Skin of body (tissue), 2 donors: ENCODE data around the genes TK2, CMTM2, CDH16, CES2, E2F4 and TMEM208.

DNA sequence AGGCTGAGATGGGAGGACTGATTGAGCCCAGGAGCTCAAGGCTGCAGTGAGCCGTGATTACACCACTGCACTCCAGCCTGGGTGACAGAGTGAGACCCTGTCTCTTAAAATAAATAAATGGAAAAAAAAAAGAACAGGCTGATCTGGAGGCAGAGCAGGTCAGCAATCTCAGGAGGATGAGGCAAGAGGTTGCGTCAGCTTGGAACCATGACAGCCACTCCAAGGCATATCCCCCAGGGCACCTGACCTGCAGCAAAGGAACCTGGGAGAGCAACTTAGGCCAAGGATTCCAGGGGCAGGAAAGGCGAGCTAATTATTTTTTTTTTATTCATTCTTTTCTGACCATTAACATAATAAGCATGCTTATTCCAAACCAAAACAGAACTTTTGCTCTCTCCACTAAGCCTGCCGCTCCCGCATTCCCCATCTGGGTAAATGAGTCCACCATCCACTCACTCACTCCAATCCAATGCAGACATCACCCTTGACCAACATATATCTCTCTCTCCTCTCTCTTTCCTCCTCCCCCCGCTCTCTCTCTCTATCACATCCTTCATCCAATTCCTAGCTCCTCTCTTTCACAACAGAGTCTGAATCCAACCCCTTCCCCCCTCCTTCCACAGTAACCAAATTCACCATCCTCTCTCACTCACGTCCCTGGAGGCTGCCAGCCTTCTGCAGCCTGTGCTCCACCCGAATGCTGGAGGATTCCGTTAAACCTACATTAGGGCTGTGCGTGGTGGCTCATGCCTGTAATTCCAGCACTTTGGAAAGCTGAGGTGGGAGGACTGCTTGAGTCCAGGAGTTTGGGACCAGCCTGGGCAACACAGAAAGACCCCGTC, 47.5 kb downstream of the TK2 start:
- RAMPAGE, long total RNA, result no peak

DNA sequence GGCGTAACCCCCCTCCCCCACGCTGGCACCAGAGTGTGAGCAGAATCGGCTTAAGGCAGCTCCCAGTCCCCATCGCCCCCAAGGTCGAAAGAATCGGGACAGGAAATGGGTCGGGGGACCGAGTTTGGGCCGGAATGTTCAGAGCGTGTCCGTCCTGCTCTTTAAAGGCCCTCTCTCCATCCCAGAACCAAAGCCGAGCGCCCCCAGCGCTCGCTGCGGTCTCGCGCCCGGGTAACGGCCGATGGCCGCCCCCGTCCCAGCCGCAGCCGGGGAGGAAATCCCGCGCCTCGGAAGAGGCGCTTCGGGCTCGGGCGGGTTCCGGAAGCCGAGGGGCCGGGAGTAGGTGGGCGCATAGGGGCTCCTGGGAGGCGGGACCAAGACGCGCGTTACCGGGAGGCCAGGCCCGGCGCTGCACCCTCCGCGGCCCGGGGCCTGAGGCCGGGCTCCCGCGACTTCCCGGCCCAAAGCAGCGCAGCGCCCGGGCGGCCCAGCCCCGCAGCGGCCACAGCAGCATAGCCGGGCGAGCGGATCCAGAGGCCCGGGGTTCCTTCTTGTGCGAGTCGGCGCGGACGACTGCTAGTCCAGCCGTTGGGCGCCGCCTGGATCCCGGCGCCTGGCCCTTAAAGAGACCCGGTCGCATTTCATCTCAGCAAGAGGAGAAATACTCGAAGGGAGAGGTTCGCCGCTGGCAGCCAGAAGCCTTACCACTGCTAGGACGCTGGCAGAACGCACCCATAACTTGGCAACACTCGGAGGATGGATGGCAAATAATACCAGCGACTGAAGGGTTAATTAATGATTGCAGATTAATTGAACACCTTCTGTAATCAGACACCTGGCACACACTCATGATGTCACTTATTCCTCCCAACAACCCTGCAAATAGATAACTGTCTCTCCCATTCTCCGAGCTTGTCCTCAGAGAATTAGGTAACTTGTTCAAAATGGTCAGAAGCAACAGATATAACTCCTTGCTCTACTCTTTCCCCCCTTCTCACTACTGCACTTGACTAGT, at the start of gene TK2:
Gene TK2, minus strand, starts transcription at position 575 of the 1,015 bp plus-strand sequence.
- RAMPAGE, long total RNA, result no peak

DNA sequence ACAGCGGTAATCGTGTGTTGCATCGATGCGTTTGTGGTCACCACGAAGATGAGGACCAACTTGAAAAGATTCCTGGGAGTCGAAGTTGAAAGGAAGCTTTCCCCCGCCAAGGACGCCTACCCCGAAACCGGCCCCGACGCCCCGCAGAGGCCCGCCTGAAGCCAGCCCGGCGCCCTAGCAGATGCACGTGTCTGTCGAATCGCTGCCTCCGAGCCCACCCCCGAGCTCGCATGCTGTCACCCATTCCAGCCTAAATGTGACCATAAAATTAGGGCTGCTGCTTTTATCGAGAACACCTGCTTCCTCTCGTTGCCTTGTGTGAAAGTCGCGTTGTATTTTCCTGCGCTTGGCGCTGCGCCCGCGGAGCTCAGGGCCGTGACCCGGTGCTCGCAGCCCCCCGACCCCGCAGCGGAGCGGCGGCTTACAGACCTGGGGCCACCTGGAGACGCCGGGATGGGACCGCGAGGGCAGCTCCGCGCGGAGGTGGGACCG, 374 bp upstream of the CMTM2 start:
- RAMPAGE, long total RNA, result no peak

DNA sequence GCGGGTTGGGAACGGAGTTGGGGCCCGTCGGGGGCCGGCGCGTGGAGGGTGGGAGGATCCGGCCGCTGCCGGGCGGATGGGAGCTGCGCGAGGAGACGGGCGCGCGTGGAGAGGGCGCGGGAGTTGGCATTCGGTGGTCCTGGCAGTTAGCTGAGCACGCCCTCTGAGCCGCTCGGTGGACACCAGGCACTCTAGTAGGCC, at the start of gene CMTM2:
Gene CMTM2, plus strand, starts transcription at position 129 of the 201 bp plus-strand sequence.
- RAMPAGE, long total RNA, result no peak

- RAMPAGE, long total RNA, result no peak
These were observed 1.0 kb upstream of the CMTM3 start for GRCh38 chr16:66603488-66603836.

GRCh38 chr16:66605824-66605971, 1.2 kb downstream of the CMTM3 start:
- RAMPAGE, long total RNA, result no peak

DNA sequence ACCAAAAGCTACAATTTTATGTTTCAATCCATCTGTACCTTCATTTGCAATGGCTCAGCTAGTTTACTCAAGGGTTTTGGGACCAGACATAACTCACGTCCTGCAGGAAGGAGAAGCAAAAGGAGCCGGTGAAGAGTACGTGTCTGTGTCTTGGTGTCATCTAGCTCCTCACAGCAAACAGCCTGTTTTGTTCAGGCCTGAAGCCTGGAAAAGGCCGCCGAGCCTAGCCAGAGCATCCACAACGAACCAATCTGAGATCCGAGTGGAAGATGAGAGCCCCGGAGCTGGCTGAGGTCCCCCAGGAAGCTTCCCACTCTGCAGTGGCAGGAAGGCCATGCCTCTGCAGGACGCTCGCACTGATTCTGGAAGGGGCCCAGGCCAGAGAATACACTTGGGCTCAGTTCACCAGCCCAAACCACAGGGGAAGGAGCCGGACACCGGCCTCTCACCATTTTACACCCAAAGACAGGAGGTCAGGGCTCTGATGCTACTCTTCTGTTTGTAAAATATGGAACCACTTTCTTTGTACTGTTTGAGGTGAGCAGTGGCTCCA, 10.9 kb downstream of the CMTM3 start:
- RAMPAGE, long total RNA, result no peak

- RAMPAGE, long total RNA, result no peak
These were observed 17.3 kb downstream of the CMTM3 start for GRCh38 chr16:66621587-66622380.

GRCh38 chr16:66902822-66903614, 15.7 kb downstream of the CDH16 start:
- RAMPAGE, long total RNA, result no peak

- RAMPAGE, long total RNA, result no peak
These were observed 13.9 kb downstream of the CDH16 start for GRCh38 chr16:66904535-66905496.

DNA sequence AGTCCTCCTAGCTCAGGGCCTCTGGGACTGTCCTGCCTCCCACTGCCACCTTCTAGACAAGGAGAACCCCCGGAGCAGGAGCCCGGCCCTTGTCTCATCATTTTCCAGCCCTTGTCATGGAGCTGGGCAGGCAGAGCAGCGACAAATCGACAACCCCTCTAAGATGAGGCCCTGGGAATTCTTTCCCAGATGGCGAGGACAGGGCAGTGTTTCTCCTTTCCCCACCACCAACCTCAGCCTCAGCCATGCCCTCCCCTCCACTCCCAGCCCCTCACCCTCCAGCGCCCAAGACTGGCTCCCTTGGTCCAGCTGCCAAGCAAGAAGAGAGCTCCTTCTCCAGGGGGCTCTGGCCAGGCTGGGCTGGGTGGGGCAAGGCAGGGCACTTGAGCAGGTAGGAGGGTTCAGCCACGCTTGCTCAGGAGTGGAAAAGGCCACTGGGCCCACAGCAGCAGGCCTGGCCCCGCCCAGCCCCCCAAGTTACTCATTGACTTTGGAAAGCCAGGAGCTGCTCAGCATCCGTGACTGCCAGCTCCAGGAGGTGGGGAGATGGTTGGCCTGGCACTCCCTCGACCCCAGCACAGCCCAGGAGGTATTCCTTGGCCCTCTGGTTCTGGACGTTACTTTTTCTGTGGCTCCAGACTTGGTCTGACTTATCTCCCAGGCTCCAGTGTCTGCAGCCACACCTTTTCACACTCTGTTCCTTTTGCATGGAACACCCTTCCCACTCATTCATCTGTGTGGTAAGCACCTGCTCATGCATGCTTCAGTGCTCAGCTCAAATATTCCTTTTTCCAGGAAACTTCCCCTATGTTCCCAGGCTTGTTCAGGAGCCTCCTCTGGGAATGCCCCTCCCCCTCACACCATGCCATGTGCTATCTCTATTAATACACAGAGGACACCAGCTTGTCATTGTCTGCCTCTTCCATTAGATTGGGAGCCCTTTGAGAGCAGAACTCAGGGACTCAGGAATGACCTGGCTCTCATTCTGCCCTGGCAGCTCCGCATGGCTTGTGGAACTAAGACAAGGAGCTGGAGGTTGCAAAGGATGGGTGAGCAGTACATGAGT, at the start of gene CDH16:
Gene CDH16, minus strand, starts transcription at position 357 of the 1,066 bp plus-strand sequence.
- RAMPAGE, long total RNA, result no peak

DNA sequence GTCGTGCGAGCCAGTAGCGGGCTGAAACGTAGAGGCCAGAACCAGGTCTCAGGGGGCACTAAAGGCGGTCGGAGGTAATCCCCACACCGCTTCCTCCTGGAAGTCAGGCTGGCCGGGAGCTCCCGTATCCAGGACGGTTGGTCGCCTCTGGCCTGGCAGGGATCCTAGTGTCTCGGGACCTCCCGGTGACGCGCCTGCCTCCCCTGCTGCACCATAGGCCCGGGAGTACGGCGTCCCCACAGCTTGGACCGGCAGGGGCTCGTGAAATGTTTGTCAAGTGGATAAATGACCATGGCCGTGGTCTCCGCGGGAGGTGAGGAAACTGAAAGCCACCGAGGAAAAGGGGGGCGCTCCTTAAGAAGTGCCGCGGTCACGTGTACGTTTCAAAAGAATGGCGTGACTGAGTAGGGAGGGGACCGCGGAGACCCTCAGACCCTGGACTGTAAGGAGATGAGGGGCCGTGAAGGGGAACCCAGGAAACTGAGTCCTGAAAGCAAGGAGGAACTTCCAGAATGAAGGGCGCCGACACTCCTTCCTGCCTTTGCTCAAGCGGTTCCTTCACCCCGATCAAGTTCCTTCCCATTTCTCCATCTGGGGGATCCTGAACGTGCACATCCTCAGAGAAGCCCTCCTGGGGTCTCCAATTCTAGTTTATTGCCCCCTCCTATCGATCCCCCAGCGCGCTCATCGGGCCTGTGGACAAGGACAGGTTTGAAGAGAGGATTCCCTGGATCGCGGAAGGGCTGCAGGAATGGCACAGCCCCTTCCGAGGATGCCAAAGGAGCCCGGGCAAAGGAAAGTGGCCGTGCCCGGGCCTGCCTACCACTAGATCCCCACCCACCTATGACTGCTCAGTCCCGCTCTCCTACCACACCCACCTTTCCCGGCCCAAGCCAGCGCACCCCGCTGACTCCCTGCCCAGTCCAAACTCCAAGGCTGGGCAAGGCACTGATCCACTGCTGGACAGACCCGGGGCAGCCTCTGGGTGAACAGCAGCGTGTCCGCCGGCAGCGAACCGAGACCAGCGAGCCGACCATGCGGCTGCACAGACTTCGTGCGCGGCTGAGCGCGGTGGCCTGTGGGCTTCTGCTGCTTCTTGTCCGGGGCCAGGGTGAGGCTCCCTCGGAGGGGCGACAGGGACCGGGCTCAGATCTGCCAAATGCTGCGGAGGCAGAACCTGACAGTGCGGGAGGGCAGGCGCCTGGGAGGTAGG, at the start of gene CES2:
Gene CES2, plus strand, starts transcription at position 916 of the 1,213 bp plus-strand sequence.
- RAMPAGE, long total RNA, result no peak

DNA sequence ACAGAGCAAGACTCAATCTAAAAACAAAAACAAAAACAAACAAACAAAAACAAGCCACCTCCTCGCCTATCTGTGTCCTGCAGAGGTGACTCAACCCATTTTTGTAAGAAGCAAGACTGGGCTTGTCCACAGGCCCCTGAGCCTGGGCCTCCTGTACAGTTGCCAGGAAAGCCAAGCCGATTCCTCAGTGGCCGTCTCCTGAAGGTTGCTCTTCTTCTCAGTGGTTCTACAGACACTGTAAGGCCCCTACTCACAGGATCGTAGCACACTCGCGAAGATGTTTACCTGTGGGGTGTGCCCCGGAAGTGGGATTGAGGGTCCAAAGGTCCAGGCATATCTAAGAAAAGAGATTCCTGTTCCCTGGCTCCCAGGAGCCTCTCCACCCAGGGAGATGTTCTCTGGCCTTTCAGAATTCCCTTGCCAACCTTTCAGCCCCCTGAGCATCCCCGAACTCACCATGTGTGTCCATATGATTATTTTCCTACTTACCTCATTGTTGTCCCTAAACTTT, 7.6 kb upstream of the CES3 start:
- RAMPAGE, long total RNA, result no peak

- RAMPAGE, long total RNA, result no peak
These were observed 5.9 kb downstream of the HSF4 start for GRCh38 chr16:67170159-67171123.

GRCh38 chr16:67191682-67192553, at the start of gene E2F4:
E2F4 (plus strand) TSS chr16:67192155.
- RAMPAGE, long total RNA, result no peak

- RAMPAGE, long total RNA, result no peak
These were observed 824 bp downstream of the E2F4 start for GRCh38 chr16:67192582-67193376.

DNA sequence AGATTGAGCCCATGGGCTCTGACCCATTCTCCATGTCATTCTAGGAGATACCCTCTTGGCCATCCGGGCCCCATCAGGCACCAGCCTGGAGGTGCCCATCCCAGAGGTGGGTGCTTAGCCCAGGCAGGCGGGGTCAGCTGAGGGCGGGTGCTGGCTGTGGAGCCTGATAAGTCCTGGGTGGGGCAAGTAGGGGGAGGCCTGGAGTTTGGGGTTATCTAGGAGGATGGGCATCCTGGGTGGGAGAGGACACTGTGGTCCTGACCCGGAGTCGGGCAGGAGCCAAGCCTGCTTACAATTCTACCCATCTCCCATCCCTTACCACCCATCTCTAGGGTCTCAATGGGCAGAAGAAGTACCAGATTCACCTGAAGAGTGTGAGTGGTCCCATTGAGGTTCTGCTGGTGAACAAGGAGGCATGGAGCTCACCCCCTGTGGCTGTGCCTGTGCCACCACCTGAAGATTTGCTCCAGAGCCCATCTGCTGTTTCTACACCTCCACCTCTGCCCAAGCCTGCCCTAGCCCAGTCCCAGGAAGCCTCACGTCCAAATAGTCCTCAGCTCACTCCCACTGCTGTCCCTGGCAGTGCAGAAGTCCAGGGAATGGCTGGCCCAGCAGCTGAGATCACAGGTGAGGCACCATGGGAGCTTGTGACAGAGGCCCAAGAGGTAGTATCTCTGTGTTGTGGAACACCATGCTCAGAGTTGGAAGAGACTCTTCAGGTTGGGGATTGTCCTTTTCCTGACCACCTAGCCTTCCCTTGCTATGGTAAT, 2.6 kb downstream of the E2F4 start:
- RAMPAGE, long total RNA, result no peak

- RAMPAGE, long total RNA, result no peak
These were observed at the start of gene TMEM208 for GRCh38 chr16:67226247-67227222. TMEM208 (plus strand) TSS chr16:67227130.

DNA sequence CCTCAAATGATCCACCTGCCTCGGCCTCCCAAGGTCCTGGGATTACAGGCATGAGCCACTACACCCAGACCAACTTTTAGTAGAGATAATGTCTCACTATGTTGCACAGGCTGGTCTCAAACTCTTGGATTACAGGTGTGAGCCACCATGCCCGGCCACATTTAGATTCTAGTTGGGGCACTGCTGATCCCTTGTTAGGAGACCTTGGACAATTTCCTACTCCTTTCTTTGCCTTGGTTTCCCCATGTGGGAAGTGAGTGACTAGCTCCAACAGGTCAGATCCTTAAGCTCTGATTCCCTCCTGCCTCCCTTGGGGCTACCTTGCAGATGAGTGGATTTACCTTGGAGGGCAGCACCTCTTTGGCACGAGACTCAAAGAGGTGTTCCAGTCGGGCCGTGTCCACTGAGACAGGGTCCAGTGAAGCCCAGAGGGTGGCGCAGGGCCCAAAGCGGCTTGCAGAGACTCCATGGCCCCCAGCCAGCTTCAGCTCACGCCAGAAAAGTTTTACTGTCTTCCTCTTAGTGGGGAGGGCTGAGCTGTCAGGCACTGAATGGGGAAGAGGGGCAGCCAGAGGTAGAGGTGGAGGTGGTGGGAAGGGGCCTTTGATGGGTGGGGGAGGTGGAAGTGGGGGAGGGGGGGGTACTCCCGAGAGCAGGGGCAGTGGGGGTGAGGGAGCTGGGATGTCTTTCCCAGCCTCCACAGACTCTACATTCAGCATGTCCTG, 6.5 kb downstream of the TMEM208 start:
- RAMPAGE, long total RNA, result no peak

DNA sequence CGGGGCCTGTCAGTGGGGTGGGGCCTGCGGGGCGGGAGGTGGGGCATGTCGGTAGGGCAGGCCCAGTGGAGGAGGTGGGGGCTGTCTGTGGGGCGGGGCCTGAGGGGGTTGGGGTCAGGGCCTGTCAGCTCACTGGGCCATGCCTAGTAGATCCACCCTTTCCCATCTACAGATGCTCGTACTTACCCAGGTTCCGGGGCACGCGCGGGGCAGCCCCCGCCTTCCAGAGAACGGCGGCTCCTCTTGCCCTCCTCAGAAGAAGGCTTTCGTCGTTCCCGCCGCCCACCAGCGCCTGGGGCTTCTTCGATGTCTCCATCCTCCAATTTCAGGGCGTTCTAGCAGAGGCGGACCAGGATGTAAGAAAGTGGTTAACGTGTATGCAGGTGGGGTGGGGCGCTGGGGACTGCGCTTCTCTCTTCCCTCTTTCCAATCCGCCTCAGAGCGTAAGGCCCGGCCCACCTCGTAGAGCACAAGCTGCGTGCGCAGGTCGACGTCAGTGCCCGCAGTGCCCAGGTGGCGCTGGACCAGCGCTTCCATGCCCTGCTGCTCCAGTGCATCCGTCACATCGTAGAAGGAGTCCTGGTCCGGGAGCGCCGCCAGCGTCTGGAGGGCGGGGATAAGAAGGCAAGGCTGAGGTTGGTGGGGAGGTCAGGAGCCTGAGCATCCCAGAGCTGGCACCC, 10.0 kb downstream of the TMEM208 start:
- RAMPAGE, long total RNA, result no peak